HL-60 (cell line): ENCODE measurements around a stretch of chr9.

GRCh38 chr9:93299410-93299884 is 115.5 kb downstream of the WNK2 start:
- RRBS: 45% methylated on average over 6 of the region's 17 CpGs

DNA sequence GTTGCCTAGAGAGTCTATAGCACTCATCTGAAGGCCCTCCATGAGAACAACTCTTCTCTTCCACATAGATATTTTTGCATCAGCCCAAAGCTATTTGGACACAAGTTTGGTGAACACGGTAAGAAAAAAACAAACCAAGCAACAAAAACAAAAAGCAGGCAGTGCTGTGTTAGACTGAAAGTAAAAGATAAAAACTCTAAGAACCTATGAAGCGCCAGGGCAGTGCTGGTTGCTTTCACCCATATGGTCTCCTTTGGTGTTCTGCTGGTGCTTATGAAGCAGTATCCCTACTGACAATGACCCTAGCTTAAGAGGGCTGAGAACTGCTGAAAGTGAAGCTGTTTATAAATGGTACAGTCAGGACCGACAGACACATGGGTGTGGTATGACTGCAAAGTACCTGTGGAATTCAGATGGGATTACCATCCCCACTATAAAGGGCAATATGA is 4.8 kb upstream of the FAM120A start:
- RRBS: no CpG with 5 or more reads among the region's 3 CpGs

GRCh38 chr9:93447303-93447618 is 4.2 kb upstream of the FAM120A start:
- RRBS: no CpG with 5 or more reads among the region's 2 CpGs

DNA sequence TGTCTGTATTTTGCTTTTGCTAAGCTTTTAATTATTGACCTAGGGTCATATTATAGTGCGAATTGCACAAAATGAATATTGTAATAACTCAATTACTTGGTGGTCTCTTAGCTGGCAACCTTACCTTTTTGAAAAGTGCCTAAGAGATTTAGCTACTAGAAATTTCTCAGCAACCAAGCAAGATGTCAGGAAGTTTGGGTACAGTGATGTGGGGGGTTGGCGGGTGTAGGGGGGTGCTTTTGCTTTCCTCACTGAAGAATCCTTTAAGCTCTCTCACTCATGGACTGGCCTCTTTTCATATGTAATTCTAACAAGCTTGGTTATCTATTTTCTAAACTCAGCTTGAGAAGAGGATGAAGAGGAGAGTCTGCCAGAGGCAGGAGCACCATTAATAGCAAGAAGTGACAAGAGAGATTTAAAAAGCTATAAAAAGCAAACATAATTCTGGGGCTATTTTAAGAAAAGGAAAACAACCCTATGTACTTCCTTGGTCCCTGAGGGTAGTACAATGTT is 878 bp upstream of the FAM120AOS start:
- RRBS: no CpG with 5 or more reads among the region's 2 CpGs

GRCh38 chr9:93465815-93466379 is 12.5 kb upstream of the FAM120AOS start:
- RRBS: no CpG with 5 or more reads among the region's 6 CpGs

- RRBS: no CpG with 5 or more reads among the region's 7 CpGs
Observed at GRCh38 chr9:93503782-93504423, 50.5 kb upstream of the FAM120AOS start.

GRCh38 chr9:93575161-93575672 is 1.2 kb upstream of the PHF2 start:
- RRBS: no CpG with 5 or more reads among the region's 21 CpGs

GRCh38 chr9:93677664-93678418 is 101.5 kb downstream of the PHF2 start:
- RRBS: 99% methylated on average over 4 of the region's 18 CpGs

- RRBS: no CpG with 5 or more reads among the region's 19 CpGs
Observed at GRCh38 chr9:94094332-94094851, 10.1 kb downstream of the PTPDC1 start.

DNA sequence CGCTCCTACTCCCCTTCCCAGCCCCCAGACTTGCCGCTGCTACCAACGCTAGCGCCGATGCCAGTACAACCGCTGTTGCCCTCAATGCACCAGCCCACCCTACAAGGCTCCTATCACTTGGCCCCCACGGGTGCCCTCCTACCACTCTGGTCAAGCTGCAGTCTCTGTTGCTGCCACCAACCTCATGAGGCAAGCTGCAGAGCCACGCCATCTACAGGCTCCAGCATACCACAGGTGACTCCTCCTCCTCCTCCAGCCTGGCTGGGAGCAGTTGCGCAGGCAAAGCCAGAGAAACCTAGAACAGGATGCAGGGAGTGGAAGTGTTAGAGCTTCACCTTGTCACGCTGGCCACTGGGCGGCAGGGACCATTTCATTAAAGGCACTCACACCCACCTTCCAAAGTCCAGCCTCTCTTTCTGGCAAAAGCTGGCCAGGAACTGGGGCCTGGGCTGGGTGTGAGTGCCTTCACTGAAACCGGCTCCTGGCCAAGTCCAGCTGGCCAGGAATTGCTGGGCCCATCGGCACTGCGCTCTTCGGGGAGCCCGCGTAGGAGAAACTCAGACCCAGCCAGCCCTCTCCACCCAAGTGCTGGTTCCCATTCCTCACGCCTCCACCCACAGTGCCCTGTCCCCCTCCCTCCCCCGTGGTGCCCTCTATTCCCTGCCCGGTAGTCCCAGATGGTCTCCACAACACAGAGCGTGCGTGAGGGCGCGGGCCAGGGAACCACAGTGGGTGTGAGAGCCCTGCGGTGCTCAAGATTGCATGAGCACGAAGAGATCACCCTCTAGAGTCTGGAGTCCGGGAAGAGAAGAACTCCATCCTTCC is 40.4 kb downstream of the FBP2 start:
- RRBS: no CpG with 5 or more reads among the region's 27 CpGs

DNA sequence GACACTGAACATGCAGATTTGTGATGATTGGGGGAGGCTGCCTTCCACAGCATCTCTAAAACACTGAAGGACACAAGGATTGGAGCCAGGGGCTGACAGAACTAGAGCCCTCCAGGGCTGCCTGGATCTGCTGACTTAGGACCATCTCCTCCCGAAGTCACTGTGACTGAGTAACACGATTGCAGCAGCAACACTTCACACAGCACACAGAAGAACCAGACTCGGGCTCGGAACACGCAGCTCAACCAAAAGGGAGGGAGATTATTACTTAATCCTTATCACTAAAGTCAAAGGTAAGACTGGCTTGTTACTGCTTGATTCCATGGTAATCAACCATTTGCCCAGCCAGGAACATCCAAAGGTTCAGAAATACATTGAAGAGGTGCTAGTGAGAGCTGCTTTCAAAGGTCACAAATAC is 7.8 kb downstream of the FBP1 start:
- RRBS: no CpG with 5 or more reads among the region's 5 CpGs

DNA sequence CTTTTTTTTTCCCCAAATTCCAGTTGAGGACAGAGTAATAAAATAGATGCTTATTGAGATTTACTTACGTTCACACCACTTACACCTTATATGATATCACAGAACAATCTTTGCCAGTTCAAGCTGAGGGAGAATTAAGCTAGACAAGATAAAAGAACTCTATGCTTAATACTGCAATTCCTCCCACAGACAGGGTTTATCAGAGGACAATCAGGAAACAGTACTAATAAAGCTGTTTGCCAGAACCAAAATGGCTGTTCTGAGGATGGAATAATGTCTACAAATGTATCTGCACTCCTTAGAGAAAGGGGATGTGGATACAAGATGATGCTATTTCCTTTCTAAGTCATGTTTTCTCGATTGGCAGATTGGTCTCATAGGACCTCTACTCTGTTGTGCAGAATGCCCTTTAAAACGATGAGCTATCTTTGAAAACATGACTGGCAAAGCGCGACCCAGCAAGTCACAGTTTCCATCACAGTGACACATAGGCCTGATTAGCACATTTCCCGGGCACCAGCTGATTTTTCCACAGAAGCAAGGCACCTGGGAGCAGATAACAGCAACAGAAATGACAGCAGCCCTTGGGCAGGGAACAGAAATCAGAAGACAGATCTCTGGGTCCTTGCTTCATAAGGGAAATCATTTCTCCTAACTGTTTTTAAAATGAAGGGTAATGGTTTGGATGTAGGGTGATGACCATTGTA is 54.0 kb downstream of the AOPEP start:
- RRBS: no CpG with 5 or more reads among the region's 6 CpGs

GRCh38 chr9:94783181-94783842 is 56.8 kb downstream of the AOPEP start:
- RRBS: no CpG with 5 or more reads among the region's 13 CpGs

- RRBS: no CpG with 5 or more reads among the region's 8 CpGs
Observed at GRCh38 chr9:94812086-94813113, 85.9 kb downstream of the AOPEP start.

DNA sequence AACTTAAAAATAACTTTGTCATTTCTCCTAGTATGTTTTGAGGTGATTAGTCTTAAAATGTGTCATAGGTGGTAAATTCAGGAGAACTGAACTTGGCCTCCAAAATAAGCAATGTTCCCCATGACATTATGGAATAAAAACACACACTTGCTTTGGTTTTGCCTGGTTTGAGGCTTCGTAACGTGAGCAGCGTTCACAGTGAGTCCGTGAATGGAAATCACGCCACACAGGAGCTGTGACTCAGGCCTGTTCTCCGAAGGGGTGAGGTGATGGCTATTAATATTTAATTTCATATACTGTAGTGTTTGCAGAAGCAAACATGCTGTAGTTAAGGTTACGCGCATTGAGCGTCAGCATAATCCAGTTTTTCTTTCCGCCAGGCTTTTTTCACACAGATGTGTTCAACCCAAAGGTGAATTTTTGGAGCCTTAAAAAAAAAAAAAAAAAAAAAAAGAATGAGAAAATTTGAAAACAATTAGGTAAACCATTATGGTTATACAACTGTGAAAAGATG is 182.5 kb downstream of the AOPEP start:
- RRBS: no CpG with 5 or more reads among the region's 10 CpGs

DNA sequence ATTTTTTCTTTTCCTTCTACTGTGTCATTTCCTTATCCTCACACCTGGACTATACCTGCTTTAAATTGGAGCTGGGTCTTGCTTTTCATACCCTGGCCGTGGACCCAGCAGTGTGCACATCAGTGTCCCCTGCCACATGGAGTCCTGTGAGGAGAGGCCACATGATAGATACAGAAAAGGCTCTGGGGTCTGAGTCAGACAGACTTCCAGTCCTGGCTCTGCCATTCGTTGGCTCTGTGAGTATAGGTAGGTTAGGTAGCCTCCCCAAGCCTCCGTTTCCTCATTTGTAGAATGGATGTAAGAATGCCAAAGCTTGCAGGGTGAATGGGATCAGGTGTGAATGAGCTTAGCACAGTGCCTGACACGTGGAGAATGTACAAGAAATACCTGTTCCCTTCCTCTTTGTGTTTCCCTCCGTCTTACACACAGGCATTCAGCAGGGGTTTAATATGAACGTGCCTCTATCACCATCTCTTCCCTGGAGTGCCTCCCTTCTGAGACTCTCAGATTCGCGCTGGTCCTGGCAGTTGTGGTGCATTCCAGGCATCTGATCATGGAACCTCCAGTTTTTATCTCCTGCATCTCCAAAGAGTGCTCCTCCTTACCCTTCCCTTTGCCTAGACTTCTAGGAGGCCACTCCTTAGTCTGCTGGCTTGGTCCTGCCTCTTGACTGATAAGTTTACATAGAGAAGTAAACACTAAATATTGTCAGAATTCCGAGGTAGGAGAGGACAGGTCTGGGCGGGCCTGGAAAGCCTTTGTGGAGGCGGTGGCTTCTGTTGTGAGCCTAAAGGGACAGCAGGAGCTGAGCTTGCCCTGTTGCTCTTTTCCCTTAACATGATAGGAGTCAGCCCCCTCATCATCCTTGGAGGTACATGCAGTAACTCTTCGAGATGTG is 199.3 kb downstream of the AOPEP start:
- RRBS: no CpG with 5 or more reads among the region's 12 CpGs

DNA sequence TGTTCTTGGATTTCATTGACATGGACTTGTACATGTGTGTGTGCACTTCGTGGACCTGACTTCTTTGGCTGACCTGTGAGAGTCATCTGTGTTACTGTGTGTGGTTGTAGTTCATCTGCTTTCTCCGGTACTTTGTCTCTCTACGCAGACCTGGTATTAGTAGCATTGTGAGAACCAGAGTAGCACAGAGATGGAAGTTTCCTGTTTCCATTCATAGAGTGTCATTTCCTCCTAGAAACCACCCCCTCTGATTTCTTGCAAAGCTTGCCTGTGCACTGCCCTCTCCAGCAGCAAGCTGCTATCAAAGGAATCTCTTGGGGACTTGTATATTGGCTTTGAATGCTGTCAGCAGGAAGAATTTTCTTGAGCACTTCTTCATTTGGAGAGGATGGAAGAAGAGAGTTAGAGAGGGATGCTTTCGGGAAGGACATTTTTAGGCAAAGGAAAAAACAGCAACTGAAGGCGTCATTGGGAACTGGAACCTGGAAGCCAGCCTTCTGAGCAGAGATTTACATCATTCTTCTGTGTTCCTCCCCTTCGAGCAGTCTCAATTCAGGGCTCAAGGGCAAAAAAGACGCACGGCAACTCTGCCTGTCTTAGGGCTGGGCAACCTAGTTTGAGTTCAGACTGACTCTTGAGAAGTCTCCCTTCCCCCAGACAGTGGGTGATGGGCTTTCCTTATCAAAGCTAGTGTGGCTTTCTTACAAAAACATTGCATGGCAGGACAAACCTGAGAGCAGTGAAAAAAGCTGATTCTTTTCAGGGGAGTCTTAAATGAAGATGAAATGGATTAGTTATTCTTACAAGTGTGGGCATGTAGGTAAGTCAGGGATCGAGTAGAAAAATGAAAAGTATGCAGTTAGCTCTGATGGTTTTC is 226.2 kb downstream of the AOPEP start:
- RRBS: no CpG with 5 or more reads among the region's 9 CpGs

GRCh38 chr9:94983590-94984233 is 257.2 kb downstream of the AOPEP start:
- RRBS: no CpG with 5 or more reads among the region's 16 CpGs